Epithelial cell of prostate (primary cell): Measurements from ENCODE around the genes GNL1, ATAT1 and SFTA2.

DNA sequence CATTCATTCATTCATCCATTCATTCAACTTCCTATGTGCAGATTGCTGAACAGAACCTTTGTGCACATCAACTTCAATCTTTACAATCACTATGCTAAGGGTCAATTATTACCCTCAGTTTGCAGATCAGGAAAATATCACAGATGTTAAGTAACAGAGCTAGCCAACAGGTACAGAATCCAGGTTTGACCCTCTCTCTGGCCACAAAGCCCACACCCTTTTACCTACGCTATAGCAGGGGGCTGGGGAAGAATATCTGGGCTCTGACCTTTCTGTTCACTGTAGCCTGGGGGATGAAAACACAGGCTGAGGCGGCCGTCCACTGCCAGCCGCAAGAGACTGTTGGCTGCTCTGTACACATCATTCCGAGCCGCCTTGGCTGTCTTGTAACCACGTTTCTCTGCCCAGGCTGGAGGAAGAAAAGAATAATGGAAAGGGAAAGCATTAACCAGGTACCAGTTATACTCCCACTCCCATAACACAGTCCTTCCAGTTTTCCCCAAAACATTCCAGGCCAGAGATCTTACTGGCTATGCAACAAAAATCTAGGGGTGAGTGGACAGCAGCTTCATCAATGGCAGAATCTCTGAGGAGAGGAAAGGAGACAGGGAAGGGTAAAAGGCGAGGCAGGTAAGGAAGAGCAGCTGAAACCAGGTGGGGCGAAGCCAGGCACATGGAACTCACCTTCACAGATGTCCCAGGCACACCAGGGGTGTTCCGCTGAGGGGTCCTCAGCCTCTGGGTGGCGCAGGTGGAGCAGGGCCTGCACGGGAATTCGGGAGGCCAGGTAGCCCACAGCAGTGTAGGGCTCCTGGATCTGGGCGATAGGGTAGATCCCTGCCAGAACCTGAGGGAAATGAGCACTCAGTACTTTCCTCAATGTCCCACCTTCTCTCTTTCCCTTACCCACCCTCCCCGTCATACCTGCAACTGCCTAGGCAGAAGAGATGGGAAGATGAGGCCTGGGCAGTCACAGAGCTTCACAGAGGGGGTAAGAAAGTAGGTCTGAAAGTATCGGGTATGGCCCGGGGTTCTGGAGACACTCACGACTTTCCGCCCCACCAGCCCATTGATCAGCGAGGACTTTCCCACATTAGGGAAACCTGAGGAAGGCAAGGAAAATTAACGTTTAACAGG is 9.5 kb downstream of the GNL1 start:
- RRBS = no CpG with 5 or more reads among the region's 21 CpGs

- RRBS = under 1% methylated on average over 12 of the region's 75 CpGs
Measured at GRCh38 chr6:30555774-30556680, at the start of gene GNL1. Gene GNL1, minus strand, starts transcription at chr6:30556489.

DNA sequence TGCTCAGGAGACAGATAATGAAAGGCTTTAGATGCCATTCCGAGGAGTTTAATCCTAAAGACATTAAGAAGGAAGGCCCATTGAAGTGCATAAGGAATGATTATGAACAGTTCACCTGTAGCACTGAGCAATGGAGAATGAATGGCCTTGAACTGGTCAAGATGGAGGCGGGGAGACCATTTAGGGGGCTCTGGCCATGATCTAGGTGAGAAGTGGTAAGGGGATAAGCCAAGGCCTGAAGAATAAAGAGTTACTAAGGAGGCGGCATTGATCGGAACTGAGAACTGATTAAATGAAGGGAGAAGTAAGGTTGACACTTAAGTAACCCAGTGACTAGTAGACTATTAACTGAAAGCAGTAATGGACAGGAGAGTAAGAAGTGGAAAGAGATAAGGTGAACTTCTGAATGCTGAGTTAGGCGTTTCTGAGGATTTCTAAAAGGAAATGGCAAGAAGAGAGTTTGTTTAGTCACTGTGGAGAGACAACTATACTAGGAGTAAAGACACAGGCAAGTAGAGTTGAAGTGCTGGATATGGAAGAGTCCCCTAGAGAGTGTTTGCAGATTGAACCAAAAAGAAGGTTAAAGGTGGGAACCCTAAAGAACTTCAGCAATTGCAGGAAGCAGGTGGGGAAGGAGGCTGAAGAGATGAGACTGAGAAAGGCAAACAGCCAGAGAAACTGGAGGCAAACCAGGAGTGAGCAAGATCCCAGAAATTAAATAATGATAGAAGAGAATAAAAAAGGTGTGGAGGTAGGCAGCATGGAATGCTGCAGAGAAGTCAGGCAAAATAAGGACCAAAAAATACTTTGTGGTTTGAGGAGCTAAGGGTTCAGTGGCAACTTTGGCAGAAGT is 1.9 kb downstream of the ABCF1 start:
- RRBS = no CpG with 5 or more reads among the region's 5 CpGs

- RRBS = no CpG with 5 or more reads among the region's 3 CpGs
Measured at GRCh38 chr6:30577641-30578141, 6.4 kb downstream of the ABCF1 start.

DNA sequence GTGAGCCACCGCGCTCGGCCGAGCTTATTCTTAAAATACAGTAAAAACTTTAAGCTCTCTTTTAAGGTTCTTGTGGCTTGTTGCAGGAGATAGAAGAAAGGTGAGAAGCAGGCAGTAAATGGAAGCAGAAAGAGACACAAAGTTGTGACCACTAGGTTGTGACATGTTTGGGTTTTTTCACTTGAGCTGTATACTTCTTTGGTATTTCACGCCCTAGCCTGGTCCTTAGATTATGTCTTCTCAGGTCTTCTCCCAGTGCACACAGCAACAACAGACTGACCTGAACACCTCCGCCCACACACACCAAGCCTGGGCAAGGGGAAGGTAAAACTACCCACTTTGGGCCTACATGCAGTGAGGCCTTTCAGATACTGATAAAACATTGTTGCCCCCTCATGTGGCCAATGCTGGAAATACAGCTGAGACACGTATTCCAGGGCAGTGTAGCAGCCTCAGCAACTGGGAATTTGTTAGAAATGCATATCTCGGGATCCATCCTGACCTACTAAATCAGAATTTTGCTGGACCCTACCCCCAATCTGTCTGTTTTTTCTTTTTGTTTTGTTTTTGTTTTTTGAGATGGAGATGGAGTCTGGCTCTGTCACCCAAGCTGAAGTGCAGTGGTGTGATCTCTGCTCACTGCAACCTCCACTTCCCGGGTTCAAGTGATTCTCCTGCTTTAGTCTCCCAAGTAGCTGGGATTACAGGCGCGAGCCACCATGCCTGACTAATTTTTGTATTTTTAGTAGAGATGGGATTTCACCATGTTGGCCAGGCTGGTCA is 19.7 kb downstream of the PPP1R10 start:
- RRBS = no CpG with 5 or more reads among the region's 11 CpGs

GRCh38 chr6:30599536-30600311 is 17.3 kb downstream of the PPP1R10 start:
- RRBS = no CpG with 5 or more reads among the region's 13 CpGs

DNA sequence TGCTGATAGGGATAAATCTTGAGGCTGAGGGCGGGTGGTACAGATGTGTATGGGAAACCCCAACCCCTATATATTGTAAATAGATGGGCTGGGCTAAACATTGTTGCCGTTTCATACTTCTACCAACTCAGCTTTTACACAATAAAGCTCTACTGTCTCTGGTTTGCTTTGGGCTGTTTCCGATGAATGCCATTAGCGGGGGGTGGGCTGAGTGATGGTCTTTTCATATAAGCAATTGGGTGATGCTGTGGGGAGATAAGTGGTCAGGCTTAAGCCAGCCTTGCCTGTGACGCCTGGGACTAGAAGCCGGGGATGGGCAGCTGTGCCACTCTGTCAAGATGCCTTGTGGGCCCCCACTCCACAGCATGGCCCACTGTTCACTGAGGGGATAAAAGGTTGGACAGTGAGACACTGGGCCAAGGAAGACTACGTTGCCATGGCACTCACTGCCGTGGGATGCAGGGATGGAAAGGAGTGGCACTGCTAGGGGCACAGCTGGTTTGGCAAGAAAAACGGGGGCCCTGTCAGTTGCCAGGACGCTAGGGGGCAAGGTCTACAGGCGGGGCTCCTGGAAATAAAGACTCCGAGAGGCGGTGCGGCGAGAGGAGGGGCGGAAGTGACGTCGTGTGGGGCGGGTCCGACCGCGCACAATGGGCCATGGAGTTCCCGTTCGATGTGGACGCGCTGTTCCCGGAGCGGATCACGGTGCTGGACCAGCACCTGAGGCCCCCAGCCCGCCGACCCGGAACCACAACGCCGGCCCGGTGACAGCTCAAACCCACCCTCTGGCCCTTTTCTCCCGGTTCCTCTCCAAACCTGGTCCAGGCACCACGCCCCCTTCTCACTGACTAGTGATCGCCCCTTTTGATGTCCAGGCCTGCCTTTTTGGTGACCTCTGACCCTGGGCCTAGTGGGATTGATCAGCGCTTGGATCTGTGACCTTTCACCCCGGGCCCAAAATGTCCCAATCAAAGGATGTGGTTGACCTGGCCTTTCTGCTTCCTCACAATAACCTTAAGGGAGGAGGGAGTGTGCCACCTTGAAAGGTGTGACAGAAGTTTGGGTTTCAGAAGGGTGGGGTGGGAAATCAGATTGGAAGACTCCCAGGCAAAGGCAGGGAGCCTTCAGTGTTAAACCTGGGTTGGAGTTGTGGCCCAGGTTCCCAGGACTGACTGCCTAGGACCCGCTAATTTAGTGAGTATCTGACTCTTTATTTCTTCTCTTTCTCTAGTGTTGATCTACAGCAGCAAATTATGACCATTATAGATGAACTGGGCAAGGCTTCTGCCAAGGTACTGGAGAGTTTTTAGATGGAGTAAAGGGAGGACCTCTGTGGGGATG is at the start of gene ATAT1:
Gene ATAT1, plus strand, starts transcription at position 646 of the 1,341 bp plus-strand sequence.
- RRBS = 1% methylated on average over 6 of the region's 41 CpGs

- RRBS = no CpG with 5 or more reads among the region's 36 CpGs
Measured at GRCh38 chr6:30678853-30680012, 6.4 kb upstream of the DHX16 start.

DNA sequence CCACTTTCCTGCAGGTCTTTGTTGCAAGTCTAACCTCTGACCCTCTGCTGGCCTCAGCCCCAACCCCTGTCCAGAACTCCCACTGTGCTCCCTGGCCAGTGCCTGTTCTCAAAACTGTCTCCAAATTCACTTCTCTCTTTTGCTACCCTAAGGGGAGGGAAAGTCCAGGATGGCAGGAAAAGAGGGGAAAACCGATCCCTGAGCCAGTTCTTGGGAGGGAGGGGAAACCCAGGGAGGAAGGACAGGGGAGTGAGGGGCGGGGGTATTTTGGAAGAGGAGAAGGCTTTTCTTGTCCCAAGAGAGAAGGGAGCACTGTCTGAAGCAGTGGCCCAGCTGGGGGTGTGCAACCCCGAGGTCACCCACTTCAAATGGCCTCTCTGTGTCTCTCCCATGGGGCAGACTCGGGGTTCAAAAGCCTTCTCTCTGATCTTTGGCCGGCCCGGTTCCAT is 3.0 kb downstream of the PPP1R18 start:
- RRBS = no CpG with 5 or more reads among the region's 6 CpGs

- RRBS = no CpG with 5 or more reads among the region's 3 CpGs
Measured at GRCh38 chr6:30725723-30726327, 5.7 kb downstream of the TUBB start.

- RRBS = 1% methylated on average over 27 of the region's 51 CpGs
Measured at GRCh38 chr6:30742754-30743458, 419 bp upstream of the FLOT1 start.

GRCh38 chr6:30747526-30747860 is 3.1 kb upstream of the IER3 start:
- RRBS = no CpG with 5 or more reads among the region's 2 CpGs

DNA sequence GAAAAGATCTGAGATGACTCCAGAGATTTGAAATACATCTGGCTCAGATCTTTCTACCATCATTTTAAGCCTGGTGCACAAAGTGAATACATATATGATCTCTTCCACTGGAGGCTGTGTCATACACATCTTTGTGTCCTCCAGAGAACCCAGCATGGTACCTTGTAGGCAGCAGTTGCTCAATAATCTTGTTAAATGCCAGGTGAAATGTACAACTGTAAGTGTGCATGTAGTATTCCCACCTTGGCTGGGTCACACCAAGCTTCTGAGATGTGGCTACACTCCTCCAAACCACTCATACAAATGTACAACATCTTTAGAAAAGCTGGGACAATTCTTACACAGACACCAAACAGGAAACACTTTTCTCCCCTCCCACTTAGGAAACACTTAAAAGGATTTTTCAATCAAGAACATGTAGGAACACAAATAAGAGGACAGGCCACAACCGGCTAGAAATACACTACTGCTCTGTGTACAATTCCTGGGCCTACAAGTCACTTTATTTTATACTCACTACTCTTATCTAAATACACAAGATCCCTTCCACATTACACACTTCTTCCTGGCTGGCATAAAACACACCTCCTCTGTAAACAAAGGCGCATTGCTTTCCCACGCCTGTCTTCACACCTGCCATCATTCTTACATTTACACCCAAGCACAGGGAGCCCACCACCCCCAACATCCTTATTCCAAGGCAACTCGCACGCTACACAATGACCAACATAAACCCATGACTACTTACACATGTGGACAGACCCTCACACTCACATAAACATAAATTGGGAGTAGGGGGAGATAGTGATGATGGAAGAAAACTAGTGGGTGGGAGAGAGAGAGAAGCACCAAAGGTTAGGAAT is 3.8 kb upstream of the IER3 start:
- RRBS = no CpG with 5 or more reads among the region's 5 CpGs

- RRBS = no CpG with 5 or more reads among the region's 9 CpGs
Measured at GRCh38 chr6:30759466-30760120, 15.2 kb upstream of the IER3 start.

- RRBS = no CpG with 5 or more reads among the region's 9 CpGs
Measured at GRCh38 chr6:30810620-30811405, 66.5 kb upstream of the IER3 start.

DNA sequence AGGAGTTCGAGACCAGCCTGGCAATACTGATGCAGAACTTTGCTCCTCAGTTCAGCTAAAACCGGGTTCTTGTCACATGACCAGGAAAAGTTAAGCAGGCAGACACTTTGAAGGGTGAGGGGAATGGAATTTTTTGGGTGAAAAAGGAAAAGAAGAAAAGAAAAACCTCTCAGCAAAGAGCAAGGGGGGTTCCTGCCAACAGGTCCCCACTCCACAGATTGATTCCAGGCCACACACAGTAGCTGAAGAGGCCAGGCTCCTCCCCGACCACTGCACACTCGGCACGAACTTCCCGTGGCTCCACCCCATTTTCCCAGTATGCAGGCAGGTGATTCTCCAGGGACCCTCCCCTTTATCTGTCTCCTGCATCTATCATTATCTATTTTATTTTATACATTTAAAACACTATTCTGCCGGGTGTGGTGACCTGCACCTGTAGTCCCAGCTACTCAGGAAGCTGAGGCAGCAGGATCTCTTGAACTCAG is 43.7 kb upstream of the DDR1 start:
- RRBS = no CpG with 5 or more reads among the region's 7 CpGs

DNA sequence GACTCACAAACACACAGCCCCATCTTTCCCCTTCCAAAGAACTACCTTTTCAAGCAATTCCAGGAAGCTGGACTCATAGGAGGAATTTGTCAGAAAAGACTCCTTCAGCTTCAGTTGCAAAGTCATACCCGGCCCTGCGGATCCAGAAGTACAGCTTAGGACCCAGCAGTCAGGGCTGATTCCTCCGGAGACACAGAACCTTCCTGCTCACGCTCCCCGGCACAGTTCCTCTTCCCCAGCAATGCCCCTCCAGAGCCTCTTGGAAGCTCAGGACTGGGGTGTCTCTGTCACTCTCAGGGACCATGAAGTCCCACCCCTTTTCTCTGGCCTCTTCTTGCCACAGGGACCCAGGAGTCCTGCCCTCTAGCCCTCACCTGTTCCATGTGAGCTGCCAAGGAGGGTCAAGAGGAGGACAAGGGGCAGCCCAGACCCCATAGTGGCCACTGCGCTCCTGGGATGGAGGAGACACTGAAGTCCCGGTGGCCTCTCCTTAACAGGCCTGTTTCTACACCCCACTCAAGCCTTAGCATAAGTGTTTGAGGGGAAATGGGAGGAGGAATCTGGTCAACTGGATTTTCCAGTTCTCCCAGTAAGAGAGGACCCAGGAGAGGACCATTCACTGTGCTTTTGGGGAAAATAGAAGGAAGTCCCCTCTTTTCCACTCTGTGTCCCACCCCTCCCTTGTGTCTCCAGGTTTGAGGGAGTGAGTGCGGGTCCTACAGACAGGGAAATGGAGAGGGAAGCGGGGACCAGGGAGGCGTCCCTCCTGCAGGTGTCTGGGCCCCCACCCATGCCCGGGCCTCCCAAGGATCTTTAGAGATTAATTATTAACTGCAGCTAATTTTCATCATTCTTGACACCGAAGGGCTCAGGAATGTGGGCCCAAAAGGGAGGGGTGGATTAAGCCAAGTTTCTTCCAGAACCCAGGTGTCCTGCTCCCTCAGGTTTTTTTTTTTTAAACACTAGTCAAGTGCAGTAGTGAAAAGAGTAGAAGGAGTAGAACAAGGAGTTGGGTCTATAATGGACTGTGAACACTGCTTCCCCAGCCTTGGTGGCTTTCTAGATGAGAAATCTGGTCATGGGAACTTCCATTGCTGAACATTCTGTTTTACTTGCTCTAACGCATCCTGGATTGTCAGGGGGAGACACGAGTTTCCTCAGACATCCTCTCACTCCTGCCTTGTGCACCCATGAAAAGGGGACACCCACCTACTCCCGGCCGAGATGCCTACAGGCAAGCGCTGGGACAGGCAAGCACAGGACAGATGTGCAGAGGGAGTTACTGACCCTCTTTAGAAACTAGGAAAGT is at the start of gene SFTA2:
Gene SFTA2, minus strand, starts transcription at position 509 of the 1,309 bp plus-strand sequence.
- RRBS = 61% methylated on average over 3 of the region's 17 CpGs

GRCh38 chr6:31083583-31083855 is 28.9 kb downstream of the C6orf15 start:
- RRBS = no CpG with 5 or more reads among the region's 4 CpGs

GRCh38 chr6:31172048-31173065 is 1.9 kb upstream of the POU5F1 start:
- RRBS = no CpG with 5 or more reads among the region's 19 CpGs

DNA sequence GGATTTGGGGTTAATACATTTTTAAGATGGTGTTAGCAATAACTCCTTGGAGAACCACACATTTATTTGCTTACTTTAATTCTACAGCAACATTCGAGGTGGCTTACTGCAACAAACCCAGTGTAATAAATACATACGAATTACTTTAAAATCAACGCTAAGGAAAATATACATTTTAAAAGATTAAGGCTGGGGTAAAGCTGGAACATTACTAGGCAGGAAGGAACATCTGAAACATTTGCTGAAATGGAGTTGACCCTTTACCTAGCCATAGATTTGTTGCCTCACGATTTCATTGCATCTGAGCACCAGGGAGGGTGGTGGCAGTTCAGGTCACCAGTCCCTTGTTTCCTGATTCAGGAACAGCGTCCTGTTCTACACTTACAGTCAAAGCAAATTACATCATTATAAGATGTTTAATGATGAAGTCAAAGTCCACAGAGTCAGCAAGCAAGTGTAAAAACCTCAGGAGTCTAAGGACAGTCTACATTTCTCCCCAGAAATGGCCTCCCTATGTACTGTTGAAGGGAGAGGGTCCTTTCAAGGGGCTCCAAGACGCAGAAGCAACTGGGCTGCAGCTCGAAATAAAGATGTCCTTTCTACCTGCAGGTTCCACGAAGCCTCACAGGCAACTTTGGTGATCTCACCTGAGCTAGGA is 9.0 kb upstream of the MICA start:
- RRBS = no CpG with 5 or more reads among the region's 8 CpGs